Measurements from ENCODE around the gene TAF6.

DNA sequence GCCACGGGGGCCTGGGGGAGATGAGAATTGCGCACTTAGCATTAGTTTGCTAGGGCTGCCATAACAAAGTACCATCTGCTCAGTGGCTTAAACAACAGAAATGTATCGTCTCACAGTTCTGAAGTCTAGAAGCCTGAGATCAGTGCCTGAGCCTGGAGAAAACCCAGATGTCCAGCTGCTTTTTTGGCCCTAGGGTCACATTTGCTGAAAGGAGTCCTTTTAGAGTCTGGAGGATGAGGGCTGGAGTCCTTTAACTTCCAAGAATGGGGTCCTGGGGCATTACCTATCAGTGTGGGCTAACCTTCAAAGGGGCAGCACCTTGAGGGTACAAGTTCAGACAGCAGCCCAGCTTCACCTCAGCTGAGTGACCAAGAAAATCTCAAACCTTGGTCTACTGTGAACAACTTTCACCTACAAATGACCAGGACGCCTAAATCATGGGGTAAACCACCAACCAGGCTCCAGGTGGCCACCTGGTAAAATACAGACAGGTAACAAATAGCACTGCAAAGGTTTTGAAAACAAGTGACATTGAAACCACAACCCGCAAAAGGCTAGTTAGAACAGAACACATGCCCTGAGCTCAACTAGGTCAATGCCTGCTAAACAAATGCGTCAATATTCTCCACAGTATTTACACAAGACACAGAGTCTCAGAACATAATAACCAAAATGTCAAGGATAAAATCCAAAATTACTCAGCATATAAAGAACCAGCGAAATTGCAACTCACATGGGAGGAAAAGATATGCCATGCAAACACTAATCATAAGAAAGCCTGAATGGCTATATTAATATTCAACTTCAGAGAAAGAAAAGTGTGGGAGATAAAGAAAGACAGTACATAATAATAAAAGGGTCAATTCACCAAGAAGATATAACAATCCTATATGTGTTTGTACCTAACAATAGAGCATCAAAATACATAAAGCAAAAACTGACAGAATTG, 47.9 kb downstream of the SMURF1 start:
- RRBS = no CpG with 5 or more reads among the region's 7 CpGs

DNA sequence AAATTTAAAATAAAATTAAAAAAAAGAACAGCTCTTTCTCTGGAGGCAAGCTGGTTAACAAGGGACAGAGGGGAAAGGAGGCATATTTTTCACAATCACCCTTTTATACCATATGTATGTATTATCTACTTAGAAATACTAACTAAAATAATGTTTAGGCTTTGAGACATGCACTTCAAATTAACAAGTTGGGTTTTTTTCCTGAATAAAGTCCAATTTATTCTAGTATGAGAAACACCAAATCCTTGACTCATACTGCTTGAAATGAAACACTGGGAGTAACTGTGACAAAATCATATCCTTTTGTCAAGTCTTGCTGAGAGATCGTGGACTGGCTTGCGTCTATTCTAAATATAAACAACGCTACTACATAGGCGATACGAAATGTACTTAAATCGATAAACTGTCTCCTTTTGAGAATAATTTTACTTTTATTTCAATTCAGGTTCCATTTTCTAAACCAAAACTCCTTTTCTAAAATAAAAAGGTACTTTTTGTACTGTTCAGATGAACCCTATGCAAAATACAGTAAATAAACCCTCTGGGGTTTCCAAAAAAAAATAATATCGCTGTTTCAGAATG, 16.3 kb downstream of the SMURF1 start:
- RRBS = no CpG with 5 or more reads among the region's 7 CpGs

- RRBS = no CpG with 5 or more reads among the region's 5 CpGs
These were observed 6.9 kb downstream of the KPNA7 start for GRCh38 chr7:99200911-99201553.

DNA sequence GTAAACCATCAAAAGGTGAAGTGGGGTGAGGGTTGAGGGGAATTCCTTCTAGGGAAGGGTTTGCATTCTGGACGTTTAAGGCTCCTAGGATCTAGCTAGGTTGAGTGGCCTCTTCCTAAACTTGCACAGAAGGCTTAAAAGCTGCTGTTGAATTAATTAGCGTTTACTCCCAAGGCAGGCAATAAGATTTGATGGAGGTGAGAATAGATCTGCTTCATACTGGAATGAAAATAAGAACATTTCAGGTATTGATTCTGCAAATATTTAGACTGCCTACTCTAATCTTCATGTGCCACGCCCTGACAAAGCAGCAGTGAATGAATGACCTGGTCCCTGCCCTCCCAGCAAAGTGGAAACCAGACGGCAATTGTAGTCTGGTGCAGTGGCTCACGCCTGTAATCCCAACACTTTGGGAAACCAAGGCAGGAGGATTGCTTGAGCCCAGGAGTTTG, 11.4 kb upstream of the KPNA7 start:
- RRBS = no CpG with 5 or more reads among the region's 5 CpGs

- RRBS = 3% methylated on average over 9 of the region's 32 CpGs
These were observed 561 bp downstream of the PDAP1 start for GRCh38 chr7:99407693-99408378.

GRCh38 chr7:99419059-99419793, 10.5 kb downstream of the BUD31 start:
- RRBS = no CpG with 5 or more reads among the region's 31 CpGs

GRCh38 chr7:99500505-99500863, 403 bp upstream of the ZNF394 start:
- RRBS = no CpG with 5 or more reads among the region's 17 CpGs

DNA sequence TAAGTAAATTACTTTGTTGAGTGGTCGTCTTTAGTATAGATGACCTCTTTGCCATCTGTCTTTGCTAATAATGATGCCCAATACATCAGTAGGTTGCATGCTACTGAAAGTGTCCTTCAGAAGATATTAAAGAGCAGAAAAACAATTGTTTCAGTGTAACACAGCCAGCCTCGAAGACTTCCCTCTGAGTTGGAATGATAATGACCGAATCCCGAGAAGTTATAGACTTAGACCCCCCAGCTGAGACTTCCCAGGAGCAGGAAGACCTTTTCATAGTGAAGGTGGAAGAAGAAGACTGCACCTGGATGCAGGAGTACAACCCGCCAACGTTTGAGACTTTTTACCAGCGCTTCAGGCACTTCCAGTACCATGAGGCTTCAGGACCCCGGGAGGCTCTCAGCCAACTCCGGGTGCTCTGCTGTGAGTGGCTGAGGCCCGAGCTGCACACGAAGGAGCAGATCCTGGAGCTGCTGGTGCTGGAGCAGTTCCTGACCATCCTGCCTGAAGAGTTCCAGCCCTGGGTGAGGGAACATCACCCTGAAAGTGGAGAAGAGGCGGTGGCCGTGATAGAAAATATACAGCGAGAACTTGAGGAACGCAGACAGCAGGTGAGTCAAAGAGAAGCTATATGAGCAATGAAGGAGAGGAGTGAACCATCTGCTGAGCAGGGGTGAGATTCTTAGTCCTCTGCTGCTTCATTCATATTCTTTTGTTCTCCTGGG, 1.6 kb downstream of the ZKSCAN5 start:
- RRBS = no CpG with 5 or more reads among the region's 15 CpGs

- RRBS = no CpG with 5 or more reads among the region's 3 CpGs
These were observed 1.9 kb downstream of the ZNF655 start for GRCh38 chr7:99560431-99560726.

DNA sequence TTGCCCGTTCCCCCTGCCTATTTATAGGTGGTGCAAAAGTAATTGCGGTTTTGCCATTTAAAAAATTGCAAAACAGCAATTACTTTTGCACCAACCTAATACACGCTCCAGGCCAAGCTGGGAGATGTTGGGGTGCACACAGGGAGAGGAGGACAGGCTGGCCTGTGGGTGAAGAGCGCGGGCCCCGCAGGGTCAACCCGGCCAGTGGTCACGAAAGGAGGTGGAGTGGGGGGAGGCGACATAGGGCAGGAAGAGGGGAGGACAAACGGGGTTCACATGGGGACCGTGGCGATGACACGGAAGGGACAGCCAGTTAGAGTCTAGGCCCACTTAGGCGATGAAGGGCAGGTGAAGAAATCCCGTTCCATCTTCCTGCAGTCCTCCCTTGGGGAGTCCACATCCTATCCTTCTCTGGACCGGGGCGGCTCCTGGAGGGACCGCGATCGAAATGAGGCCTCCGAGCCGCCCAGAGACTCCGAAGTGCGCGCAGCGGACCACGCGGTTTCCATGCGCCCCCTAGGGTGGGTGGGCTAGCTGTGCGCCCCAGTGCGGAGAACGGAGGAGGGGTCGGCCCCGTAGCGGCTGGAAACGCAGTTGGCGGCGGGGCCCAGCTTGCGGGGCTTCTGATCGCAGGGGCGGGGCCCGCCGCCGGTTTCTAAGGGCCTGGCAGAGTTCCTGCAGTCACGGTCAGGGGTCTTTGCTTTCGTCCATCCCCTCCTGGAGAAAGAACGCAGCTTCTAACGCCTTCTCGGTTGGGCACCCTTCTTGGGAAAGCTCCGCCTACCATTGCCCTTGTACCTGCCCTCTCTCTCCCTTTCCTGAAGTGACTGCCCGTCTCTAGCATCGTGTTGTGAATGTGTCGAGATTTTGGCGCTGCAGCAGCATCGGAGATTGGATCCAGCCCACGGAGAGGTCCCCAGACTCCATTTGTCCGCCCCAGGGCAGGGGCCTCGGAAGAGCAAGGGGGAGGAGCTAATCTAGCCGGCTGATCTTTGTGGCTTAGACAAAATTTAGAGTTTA, 18.0 kb upstream of the TMEM225B start:
- RRBS = no CpG with 5 or more reads among the region's 59 CpGs

- RRBS = no CpG with 5 or more reads among the region's 3 CpGs
These were observed 30.4 kb downstream of the CYP3A5 start for GRCh38 chr7:99649402-99649840.

DNA sequence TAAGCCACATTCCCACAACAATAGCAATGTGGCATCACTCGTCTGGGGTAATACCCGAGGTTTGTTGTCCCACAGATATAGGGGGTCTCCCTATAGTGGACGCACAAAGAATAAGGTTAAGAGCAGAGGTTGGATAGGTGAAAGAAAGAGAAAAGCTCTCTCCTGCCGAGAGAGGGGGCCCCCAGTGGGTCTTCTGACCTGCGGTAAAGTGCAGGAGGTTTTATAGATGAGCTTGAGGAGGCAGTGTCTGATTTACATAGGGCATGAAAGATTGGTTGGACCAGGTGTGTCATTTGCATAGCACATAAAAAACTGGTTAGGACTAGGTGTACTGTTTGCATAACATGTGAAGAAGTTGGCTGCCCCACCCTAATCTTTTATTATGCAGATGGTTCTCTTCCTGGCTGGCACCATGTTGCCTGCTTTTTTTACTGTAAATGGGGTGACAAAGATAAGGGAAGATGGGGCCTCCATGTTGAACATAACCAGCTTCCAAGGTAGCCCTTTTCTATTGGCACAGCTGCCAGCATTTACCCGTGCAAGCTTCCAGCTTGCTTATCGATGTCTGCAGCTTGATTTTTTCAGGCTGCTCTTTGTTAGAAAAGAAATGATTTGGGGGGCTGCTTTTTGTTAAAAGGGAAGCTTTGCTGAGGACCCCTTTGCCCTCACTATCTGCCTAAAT, 11.9 kb downstream of the CYP3A43 start:
- RRBS = no CpG with 5 or more reads among the region's 7 CpGs

DNA sequence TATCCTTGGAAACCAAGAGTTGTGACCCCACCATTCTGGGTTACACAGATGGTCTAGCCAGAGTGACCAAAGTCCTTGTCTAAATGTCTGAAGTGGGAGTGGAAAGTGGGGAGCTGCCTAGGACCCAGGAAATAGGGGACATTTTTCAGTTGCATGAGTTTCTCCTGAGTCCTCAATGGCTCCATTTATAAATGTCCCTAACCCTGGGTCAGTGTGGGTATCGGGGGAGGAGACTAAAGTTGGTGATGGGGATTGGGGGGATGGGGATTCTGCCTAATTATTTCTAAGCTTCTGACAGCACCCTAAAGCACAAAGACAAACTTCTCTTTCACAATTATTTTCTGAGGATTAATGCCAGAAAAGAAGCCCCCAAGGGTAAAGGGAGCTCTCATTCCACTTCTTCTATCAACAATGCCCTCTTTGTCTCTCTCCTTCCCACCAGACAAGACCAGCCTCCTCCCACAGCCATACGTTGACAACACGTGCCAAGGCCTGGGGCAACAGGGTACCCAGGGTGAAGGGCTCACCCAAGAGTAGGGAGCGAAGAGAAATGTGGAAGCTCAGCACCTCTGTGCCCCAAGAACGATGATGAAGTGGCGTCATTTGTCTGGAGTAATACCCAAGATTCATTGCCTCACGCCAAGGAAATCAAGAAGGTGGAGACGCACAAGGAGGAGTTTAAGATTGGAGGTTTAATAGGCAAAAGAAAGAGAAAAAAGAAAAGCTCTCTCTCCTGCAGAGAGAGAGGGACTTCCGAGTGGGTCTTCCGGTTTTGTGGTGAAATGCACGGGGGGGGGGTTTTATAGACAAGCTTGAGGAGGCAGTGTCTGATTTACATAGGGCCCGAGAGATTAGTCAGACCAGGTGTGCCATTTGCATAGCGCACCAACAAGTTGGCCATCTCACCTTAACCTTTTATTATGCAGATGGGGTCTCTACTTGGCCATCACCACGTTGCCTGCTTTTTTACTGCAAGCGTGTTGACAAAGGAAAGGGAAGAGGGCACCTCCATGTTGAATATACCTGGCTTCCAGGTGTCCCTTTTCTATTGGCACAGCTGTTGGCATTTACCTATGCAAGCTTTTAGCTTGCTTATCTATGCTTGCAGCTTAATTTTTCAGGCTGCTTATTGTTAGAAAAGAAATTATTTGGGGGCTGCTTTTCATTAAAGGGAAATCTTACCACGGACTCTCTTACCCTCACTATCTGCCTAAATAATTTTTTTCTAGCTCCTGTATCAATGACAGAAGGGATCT, 14.5 kb upstream of the GJC3 start:
- RRBS = no CpG with 5 or more reads among the region's 16 CpGs

GRCh38 chr7:99966642-99967472, 9.0 kb downstream of the AZGP1 start:
- RRBS = 30% methylated on average over 3 of the region's 16 CpGs

DNA sequence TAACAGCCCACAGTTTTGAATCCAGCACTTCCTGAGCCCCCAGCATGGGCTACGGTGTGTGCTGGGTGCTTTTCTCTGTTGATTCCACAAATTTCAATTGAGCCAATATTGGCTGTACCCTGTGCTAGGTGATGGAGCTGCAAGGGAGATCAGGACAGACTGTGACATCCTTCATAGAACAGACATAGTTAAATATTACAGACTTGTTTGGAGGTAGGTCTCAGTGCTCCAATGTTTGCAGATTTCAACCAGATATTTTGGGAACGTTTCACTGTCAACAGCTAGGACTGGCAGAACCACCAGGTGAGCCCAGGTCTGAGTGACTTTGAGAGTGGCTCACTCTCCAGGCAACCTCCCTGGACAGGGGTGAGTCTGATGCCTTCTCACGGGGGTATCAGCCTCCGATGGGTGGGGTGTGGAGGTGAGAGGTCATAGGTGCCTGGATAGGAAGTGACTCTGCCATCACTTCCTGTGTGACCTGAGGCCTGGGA, 4.7 kb downstream of the AZGP1 start:
- RRBS = no CpG with 5 or more reads among the region's 4 CpGs

DNA sequence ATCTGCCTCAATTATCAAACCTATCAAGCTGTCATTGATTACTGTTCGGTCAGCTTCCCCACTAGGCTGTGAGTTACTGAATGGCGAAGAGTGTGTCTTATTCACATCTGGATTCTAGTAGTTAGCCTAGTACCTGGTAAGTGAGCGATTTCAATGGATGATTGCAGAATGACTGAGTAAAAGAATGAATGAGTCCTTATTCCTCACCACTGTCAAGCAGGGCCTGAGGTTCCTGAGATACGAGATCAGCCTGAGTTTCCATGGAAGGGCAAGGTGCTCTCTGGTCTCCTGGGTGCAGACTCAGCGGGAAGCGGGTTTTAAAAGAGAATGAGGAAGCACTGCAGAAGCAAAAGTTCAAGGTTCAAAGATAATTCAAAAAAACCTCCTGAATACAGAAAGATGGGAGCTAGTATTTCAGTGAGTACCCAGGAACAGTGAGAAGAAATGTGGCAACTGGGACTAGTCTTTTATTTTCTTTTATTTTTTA, 4.4 kb downstream of the ZNF3 start:
- RRBS = no CpG with 5 or more reads among the region's 6 CpGs

- RRBS = 4% methylated on average over 8 of the region's 20 CpGs
These were observed at the start of gene TAF6 for GRCh38 chr7:100119161-100119469. TSS of gene TAF6 (minus strand) at chr7:100119358.

DNA sequence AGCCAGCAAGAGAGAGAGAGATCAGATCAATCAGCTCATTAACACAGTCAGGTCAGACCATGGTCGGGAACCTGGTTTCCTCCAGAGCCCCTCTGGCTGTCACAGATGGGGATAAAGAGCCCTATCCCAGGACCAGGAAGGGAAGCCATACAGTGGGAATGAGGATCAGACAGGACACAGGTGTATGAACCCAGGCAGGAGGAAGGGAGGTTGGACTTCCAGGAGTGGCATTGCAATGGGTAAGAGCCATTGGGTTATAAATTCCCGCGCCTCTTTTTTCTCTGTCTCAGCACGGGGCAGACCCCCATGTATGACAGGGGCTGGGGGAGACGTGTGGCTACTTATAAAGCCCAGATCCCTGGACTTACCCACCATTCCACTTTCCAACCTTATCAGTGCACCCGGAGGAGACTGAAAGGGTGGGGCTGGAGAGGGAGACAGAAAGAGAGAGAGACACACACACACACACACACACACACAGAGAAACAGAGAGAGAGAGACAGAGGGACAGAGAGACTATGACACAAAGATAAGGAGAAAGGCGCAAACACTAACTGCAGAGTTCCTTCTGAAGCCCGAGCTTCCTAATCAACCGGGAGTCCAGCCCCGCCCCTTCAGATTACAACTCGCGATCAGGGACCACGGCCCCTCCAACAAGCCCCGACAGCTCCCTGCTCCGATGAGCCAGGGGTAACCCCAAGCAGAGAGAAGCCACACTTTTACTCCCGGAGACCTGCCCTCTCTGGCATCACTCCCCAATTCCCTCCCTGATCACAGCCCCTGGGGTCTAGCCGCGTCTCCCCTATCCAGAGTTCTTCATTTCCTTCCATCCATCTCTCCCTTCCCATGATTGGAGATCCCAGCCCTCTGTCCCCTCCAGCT, 623 bp downstream of the GAL3ST4 start:
- RRBS = 0% methylated on average over 3 of the region's 18 CpGs

DNA sequence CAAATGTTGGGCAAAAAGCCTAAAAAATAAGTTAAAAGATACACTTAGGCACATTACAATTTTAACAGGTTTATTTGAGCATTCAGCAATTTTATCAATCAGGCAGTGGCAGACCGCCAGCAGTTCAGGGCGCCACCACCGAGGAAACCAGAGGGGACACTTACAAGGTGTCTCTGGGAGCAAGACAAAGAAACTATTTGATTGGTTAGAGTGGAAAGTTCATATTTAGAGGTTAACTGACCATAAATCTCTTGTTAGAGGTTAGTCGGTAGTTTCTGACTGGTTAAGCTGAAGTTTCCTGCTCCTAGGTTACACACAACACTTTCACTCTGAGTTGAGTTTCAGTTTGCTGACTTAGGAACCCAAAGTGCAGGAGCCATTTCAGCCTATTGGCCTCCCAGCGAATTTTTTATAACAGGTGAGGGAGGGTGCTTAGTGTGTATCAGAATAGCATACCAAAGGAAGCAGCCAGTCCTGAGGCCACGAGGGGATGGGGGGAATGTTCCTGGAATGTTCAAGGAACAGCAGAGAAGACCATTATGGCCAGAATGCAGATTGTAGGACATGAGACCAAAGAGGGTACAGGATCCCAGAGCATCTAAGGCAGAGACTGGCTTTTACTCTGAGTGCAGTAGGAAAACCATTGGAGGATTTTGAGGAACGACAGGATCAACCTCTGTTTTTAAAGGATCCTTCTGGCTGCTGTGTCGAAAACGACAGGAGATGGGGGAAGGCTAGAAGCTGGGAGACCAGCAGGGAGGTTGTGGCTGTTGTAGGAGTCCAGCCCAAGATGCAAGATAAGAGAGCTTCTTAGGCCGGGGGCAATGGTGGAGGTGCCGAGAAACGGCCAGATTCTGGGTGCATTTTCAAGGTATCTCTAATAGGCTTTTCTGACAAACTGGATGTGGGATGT, 10.6 kb upstream of the PVRIG start:
- RRBS = no CpG with 5 or more reads among the region's 12 CpGs

DNA sequence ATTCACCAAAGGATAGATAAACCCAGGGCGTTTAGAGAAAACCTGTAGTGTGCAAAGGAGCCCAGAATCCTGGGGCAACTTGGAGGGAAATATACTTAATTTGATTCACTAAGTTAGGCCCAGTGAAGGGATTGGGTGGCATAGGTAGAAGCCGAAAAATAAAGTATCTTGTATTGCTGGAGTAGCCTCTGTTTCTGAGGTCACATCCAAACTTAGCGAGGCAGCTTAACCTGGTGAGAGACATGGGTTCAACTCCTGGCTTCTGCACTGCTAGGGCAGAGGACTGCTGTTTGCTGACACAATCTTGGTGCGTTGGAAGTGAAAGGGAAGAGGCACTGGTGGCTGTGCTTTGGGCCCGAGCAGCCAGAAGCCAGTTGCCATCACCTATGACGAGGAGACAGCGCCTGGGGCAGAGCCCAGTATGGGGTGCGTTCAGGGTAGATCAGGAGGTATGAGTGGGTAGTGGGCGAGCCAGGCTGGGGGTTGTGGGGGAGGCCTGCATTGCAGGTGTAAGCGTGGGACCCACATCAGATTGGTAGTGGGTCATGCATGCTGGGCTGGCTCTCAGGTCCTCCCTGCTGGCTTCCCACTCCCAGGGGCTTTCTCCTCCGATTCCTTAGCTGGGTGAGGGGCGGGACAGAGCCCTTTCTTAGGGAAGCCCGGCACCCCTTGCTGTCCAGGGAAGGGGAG, 629 bp upstream of the PVRIG start:
- RRBS = no CpG with 5 or more reads among the region's 13 CpGs